NB4 (cell line): Measurements from ENCODE around the gene EFCAB3.

GRCh38 chr17:60559745-60560432, 33.8 kb upstream of the APPBP2 start:
- RRBS: 98% methylated on average over 3 of the region's 22 CpGs

- RRBS: no CpG with 5 or more reads among the region's 3 CpGs
Measured at GRCh38 chr17:60625835-60626034, 25.7 kb downstream of the PPM1D start.

GRCh38 chr17:61208427-61209432, 190.9 kb upstream of the TBX2 start:
- RRBS: no CpG with 5 or more reads among the region's 9 CpGs

- RRBS: no CpG with 5 or more reads among the region's 8 CpGs
Measured at GRCh38 chr17:61237408-61237804, 162.2 kb upstream of the TBX2 start.

DNA sequence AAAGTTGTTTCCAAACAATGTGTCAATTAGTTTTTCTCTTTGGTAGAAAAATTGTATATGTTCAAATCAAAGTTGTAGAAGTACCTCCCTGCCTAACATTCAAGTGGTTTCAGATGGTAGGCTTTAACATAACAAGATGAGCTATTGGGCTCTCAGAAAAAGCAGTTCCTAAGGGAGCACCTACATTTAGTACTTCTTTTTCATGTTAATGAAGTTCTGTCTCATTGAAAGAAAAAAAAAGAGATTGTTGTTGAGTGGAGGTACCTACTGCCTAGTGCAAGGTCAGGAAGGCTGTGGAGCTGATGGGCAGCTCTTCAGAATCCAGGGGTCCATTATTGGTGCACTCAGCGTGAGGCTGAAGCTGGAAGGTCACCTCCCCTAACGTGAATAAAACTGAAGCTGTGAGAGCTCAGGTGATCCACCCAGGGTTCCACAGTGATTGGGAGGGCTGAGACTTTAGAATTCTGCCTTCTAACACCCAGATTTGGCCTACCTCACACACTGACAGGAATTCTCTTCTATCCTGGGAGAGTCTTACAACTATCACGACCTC, 154.0 kb upstream of the TBX2 start:
- RRBS: no CpG with 5 or more reads among the region's 3 CpGs

DNA sequence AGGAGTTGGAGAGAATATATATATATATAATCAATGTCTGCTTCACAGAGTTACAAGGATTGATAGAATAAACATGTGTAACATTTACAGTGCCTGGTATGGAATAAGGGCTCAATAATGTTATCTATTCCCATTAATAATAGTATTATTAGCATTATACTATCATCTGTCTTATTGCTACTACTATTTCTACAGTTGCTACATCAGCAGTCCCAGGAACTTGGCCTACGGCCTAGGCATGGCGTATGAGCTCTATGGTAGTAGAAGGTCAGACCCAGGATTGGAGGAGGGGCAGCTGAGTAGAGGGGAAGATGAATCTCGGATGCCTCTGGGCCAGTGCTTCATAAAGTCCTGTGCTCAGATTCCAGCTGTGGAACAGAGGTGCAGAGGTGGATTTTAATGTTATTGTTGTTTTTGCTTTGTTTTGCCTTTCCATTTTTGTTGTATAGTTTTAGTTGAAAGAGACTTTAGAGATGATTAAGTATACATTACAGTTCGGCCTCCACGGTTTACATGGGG, 146.2 kb upstream of the TBX2 start:
- RRBS: no CpG with 5 or more reads among the region's 5 CpGs

DNA sequence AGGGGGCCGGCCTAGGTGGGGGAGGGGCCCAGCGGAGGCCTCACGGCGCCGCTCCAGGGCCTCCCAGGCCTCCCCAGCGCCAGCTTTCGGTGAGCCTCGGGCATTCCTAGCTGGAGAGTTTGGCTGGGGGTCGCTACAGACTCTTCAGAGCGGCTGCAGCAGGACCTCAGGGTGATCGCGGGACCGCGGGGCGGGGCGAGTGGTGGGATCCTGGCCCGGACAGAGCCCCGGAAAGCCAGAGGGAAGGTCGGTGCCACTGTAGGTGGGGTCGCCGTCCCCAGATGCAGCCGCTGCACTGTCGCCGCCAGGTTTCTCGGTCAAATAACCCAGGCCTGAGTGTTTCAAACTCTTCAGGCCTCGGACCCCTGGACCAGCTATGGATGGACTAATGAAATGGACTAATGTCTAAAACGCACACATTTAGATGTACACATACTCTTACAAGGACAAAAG, 2.2 kb upstream of the TBX2 start:
- RRBS: 0% methylated on average over 1 of the region's 27 CpGs

GRCh38 chr17:61455024-61455458, 2.8 kb downstream of the TBX4 start:
- RRBS: 72% methylated on average over 4 of the region's 25 CpGs

GRCh38 chr17:61672846-61673523, 82.0 kb upstream of the NACA2 start:
- RRBS: no CpG with 5 or more reads among the region's 10 CpGs

- RRBS: no CpG with 5 or more reads among the region's 7 CpGs
Measured at GRCh38 chr17:62039864-62040278, 25.2 kb downstream of the MED13 start.

GRCh38 chr17:62171460-62171817, 106.4 kb upstream of the MED13 start:
- RRBS: no CpG with 5 or more reads among the region's 2 CpGs

DNA sequence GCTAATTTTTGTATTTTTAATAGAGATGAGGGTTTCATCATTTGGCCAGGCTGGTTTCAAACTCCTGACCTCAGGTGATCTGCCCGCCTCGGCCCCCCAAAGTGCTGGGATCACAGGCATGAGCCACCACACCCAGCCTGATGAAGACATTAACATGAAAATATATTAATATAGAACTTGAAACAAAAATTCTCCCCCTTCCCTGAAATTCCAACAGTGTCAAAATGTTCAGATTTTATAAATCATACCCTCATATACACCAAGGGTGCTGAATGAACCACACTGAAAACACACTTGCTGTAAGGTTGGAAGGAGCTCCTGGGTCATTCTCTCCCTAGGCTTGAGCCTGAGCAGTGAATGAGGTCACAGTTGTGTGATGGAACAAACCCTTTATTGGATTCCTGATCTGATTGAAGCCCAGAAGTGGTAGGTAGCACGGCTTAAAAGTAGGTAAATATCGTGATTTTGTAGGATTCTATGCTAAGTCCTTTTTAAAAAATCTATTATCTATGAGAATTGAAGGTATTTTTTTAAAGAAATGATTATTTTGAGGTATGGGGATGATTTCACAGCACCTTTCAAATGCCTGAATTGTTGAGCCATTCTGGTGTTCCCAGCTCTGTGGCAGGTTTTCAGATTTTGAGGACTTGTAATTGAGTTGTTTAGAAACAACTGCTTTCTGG, at the start of gene EFCAB3:
Gene EFCAB3 (plus strand): TSS at position 390 of the 683 bp plus-strand sequence.
- RRBS: no CpG with 5 or more reads among the region's 4 CpGs

DNA sequence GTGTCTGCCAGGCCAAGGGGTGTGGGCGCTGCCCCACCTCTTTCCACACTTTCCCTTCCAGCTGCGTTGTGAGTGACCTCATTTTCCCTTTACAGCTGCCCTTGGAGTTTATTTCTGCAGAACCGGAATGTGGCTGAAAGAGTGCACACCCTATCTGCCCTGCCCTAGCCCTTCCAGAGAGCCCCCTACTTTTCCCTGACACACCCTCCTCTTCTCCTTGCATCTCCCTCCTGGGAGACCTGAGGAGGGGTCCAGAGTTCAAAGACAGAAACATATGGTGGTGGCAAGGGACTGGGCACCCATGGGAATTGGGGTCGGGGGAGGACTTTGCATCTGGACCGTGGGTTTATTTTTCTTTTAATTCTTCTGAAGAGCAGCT, 20.9 kb downstream of the MRC2 start:
- RRBS: no CpG with 5 or more reads among the region's 5 CpGs

GRCh38 chr17:63039056-63039744, 73.2 kb downstream of the TANC2 start:
- RRBS: no CpG with 5 or more reads among the region's 5 CpGs

DNA sequence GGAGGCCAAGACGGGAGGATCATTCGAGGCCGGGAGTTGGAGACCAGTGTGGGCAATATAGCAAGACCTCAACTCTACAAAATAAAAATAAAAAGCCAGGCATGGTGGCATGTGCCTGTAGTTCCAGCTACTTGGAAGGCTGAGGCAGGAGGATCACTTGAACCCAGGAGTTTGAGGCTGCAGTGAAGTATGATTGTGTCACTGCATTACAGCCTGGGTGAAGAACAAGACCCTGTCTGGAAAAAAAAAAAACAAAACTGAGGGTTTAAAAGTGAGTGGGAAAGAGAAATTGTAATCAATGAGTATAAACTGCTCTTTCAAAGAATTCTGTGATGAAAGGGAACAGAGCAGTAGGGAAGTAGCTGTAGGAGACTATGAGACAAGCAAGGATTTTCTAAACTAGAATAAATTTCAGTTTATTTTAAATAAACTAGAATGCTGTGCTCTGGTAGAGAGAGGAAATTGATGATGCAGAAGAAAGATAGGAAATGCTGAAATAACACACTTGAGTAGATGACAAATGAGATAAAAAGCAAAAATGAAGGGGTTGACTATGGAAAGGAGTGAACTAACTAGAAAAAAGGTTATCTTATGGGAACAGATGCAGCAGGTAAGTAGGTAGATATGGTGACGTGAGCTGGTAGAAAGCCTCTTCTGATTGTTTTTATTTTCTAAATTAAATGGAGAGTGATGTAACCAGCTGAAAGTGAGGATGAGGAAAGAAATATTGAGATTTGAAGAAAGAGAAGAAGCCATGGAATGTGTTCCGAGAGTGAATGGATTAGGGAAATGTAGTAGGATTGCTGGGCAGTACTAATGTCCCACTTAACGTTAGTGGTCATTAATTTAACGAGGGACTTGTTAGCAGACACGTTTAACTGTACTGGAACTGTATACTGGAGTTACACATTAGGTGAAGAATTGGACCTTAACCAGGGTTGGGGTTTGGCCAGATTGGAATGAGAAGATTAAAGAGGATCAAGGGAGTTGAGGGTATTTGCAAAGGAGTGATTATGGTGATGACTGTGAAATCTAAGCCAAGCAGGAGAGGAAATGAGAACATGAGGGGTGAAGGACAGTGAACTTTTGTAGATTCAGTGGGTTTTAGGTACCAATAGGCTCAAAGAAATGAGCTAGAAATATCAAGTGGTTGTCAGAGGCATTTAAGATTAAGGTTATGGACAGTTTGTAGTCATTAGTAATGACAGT, 196.4 kb downstream of the TANC2 start:
- RRBS: no CpG with 5 or more reads among the region's 8 CpGs

GRCh38 chr17:63389354-63389963, 56.6 kb downstream of the CYB561 start:
- RRBS: no CpG with 5 or more reads among the region's 5 CpGs

DNA sequence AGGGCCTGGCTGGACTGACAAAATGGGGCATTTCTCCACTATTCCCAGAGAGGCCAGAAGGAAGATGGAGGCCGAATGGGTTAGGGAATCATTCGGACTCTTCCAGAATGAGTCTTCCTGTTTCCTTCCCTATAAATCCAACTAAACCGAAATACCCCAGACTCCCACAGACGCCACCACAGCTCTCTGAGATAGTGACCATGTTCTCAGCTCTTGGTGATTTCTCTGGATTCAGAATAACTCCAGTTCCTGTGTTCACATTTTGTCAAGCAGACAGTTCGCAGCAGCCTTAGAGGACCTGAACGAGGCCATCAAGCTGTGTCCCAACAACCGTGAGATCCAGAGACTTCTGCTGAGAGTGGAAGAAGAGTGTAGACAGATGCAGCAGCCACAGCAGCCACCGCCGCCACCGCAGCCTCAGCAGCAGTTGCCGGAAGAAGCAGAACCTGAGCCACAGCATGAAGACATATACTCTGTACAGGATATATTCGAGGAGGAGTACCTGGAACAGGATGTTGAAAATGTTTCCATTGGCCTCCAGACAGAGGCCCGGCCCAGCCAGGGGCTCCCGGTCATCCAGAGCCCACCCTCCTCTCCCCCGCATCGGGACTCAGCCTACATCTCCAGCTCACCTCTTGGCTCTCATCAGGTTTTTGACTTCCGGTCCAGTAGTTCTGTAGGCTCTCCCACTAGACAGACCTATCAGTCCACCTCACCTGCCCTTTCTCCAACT, 26.2 kb downstream of the CYB561 start:
- RRBS: 92% methylated on average over 3 of the region's 17 CpGs

DNA sequence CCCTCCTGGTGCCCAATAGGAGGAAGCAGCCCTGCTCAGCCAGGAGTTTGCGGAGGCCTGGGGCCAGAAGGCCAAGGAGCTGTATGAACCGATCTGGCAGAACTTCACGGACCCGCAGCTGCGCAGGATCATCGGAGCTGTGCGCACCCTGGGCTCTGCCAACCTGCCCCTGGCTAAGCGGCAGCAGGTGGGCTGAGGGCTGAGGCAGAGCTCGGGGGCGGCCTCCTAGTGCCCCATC, 970 bp downstream of the ACE start:
- RRBS: no CpG with 5 or more reads among the region's 10 CpGs

DNA sequence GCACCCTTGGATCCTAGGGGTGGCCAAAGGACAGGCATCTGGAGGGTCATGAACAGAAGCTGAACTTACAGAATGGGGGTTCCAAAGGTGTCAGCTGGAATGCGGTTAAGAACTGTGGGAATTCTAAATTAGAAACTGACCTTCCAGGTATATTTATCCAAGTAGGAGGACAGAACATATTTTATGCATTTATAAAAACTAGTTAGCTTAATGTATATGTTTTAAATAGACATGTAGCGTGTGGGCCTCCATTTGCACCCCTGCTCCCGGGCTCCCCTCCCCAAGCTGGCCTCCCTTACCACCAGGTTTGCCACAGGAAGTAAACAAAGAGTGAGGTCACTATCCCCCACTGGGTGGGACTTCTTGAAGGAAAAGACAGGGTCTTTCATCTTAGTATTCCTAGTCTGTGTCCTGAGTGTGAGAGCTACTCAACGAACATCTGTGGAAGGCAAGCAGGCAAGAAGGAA, 6.3 kb upstream of the LIMD2 start:
- RRBS: no CpG with 5 or more reads among the region's 4 CpGs

GRCh38 chr17:63740818-63741212, 784 bp downstream of the STRADA start:
- RRBS: no CpG with 5 or more reads among the region's 6 CpGs